Measurements from ENCODE around the gene OSGIN1.

- PRO-cap, result no peak
- RAMPAGE, long total RNA, 4 experiments, result no peak in any of the 4 experiments
These were observed 8.4 kb downstream of the CMIP start for GRCh38 chr16:81452958-81453460.

DNA sequence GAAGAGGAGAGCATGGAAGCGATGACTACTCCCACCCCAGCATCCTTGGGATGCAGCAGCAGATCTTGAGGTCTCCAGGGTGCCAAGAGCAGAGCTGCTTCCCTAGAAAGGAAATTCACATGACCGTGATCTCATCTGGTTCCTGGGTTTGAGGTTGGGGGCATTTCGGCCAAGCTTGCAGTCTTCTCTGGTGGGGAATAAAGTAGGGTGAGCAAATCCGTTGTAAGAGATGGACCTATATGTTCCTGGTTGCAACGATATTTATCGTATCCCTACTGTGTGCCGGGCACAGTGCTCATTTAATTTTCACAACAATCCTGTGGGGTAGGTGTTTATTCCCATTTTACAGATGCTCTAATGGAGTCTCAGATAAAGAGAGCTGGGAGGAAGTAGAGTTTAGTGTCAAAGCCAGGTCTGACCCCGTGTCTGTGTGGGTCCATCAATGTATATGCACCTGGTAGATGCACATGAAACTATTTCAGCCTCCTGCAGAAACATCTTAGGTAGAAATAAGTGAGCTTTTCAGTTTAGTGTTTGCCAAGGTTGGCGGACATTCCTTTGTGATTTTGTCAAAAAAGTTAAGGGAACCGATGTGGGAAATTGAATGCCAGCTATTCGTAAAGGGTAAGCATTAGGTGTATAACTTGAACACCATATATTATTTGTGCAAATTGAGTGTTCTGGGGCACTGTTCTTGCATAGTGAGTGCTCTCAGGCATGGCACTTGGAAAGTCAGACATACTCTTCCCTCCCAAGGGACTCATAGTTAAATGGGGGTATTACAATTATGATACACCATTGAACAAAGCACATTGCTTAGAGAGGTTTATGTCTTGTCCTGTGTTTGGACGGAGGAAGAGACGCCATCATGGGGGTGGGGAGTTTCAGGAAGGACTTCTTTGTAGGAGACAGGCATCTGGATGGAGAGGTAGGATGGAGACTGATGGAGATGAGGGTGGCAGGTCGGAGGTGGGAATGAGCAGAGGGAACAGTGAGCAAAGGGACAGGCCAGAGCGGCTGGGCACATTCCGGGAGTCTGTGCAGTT, 9.7 kb downstream of the CMIP start:
- PRO-cap, result no peak
- RAMPAGE, long total RNA, 4 experiments, result no peak in any of the 4 experiments

- PRO-cap, result no peak
- RAMPAGE, long total RNA, 4 experiments, result no peak in any of the 4 experiments
These were observed 18.6 kb downstream of the CMIP start for GRCh38 chr16:81463196-81463715.

DNA sequence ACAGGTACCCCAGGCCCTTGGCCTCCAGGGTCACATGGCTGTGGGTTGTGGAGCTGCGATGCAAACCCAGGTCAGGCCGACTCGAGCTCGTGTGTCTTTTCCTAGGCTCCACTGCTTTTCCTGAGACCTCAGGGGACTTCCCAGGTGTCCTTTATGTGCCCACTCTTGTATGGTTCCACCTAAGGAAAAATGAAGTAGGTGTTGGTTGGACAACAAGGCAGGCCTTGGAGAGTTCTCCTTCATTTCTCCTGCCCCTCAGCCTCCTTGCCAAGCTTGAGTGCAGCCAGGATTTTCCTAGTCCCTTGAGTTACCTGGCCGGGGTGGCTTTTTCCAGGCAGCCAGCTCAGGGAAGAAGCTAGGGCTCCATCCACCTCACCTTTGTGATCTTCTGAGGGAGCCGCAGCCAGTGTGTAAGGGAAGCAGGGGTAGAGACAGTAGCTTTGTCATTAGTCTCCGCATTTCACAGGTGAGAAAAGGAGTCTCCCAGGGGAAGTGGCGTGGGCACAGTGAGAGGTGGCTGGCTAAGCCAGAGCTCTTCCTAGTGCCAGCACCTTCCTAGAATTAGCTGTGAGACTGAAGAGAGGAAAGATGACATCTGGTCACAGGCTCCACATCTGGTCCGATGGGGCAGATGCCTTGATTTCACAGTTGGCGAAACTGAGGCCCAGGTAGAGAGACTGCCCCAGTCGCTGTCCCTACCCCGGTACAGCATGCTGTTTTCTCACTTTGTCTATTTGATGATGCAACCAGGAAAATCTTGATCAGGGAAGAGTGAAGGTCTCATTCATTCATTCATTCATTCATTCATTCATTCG, 19.3 kb downstream of the CMIP start:
- PRO-cap, result no peak
- RAMPAGE, long total RNA, 4 experiments, result no peak in any of the 4 experiments

- PRO-cap, result no peak
- RAMPAGE, long total RNA, 4 experiments, result no peak in any of the 4 experiments
These were observed 60.4 kb downstream of the CMIP start for GRCh38 chr16:81504979-81505384.

- PRO-cap, result no peak
- RAMPAGE, long total RNA, 4 experiments, result no peak in any of the 4 experiments
These were observed 88.0 kb downstream of the CMIP start for GRCh38 chr16:81532439-81533165.

- PRO-cap, result no peak
- RAMPAGE, long total RNA, 4 experiments, result no peak in any of the 4 experiments
These were observed 145.2 kb downstream of the CMIP start for GRCh38 chr16:81589853-81590212.

DNA sequence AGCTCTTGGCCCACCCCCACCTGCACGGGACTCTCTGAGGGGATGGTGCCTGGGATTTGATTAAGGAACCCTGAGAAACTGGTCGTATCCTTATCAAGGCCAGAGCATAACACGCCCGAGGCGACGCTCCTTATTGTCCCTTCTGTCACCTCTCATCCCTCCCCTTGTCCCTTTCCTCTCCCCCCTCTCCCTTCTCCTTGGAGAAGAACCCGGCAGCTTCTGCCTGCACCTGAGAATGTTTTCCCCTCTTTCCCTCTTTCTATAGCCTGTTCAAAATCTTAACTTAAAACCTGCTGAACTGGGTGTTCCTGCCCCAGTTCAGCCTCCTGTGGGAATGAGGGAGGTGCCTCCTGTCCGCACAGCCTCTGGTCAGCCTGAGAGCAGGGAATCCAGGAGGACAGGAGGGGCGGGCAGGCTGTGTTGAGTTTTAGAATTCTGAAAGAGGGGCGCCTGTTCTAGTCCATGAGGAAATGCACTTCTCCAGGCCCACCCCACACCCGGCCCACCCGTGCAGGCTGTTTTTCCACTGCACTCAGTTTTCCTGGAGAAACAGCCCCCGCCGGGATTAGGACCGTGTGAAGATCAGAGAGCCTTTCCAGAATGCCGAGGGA, 140.6 kb upstream of the PLCG2 start:
- PRO-cap, result no peak
- RAMPAGE, long total RNA, 4 experiments, result no peak in any of the 4 experiments

GRCh38 chr16:81695345-81696132, 83.6 kb upstream of the PLCG2 start:
- PRO-cap, result no peak
- RAMPAGE, long total RNA, 4 experiments, result start-site peak on the plus strand in 1 of 4 experiments, at chr16:81695674-81696083 at its widest, 14 reads per replicate

GRCh38 chr16:81718675-81718982, 60.5 kb upstream of the PLCG2 start:
- PRO-cap, result no peak
- RAMPAGE, long total RNA, 4 experiments, result no peak in any of the 4 experiments

DNA sequence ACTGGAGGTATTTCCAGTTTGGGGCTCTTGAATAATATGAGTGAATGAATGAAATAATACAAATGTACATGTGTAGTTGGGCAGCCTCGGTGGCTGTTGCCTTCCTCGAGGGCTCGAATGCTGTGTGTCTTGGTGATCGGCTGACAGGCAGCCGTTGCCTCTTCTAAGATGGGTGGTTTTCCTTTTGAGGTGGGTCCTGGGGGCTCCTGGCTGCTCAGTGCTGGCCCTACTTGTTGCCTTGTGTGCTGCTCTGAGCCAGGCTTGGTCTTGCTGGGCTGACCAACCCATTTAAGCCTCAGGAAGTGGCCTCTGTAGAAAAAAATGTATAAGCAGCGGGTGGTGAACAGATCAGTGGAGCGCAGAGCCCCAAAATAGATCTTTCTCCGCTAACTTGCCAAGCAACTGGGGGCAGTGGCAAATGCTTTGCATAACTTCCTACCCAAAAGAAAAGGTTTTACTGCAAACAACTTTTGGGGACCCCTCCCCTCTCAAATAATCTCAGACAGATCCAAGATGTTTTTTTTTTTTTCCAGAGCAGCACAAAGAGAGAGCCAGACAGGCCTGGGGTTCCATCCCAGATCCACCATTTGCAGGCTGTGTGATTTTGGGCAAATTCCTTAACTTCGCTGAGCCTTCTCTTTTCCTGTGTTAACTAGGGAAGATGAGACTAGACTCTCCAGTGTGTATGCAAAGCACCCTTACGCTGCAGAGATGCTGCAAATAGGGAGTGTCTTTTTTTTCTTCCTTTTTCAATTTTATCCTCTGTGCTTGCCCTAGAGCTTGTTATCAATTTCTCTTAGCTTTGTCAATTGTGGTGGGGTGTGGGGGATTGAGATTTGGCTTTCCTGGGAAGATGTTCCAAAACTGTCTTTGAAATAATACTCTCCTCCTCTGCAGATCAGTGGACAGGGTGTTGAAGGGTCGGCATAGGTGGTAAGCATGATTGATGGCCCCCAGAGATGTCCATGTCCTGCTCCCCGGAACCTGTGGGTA, 42.6 kb downstream of the PLCG2 start:
- PRO-cap, result no peak
- RAMPAGE, long total RNA, 4 experiments, result no peak in any of the 4 experiments

GRCh38 chr16:81946009-81946594, 65.2 kb downstream of the SDR42E1 start:
- PRO-cap, result no peak
- RAMPAGE, long total RNA, 4 experiments, result no peak in any of the 4 experiments

GRCh38 chr16:82056192-82056622, 21.2 kb downstream of the HSD17B2 start:
- PRO-cap, result no peak
- RAMPAGE, long total RNA, 4 experiments, result no peak in any of the 4 experiments

DNA sequence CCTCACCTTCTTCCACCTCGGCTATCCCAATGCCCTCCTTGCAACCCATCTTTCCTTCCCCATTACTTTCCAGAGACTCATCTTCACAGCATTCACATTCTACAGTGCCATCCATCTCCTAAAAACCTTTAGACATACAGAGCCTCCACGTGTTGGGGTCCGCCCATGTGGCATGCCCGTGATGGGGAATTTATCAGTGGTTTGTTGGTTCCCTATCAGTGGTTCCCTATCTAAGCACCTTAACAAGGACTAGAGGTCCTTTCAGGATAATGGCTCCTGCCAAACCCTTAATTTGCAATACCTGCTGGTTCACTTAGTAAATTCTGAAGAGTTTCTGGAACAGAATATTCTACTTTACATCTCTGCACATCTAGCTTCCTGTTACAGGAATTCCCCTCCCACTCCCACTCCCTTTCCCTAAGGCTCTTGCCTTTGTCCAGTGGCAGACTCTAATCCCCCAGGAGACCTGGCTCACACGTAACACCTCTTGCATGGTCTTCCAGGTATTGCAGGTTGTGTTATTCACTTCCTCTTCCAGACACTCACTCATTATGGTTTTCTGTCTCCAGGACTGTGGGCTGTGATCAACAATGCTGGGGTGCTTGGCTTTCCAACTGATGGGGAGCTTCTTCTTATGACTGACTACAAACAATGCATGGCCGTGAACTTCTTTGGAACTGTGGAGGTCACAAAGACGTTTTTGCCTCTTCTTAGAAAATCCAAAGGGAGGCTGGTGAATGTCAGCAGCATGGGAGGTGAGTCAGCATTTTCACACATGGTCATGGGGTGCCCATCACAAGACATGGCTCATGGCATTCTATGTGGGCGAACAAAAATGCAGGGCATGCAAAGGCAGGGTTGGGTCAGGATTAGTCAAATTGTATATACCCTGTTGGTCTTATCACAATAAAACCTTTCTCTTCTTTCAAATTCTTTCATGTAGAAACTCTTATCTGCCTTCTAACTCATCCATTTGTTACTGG, 35.6 kb downstream of the HSD17B2 start:
- PRO-cap, result no peak
- RAMPAGE, long total RNA, 4 experiments, result no peak in any of the 4 experiments

DNA sequence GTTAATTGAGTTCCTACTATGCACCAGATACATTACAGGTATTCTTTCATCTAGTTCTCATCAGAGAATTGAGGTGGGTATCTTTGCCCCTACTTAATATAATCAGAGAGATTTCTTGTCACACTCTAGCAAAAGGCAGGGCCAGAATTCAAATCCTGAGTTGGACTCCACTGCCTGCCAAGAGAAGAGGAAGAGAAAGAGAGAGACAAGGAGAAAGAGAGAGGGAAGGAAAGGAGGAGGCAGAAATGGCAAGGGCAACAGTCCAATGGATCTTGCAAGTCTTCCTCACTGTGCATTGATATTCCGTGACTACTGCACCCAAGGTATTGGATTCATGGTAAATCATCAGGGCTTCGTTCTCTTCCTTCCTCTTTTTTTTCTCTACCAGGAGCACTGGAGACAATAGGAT, 63.6 kb downstream of the HSD17B2 start:
- PRO-cap, result no peak
- RAMPAGE, long total RNA, 4 experiments, result no peak in any of the 4 experiments

GRCh38 chr16:82139084-82139941, 30.7 kb downstream of the MPHOSPH6 start:
- PRO-cap, result no peak
- RAMPAGE, long total RNA, 4 experiments, result no peak in any of the 4 experiments

DNA sequence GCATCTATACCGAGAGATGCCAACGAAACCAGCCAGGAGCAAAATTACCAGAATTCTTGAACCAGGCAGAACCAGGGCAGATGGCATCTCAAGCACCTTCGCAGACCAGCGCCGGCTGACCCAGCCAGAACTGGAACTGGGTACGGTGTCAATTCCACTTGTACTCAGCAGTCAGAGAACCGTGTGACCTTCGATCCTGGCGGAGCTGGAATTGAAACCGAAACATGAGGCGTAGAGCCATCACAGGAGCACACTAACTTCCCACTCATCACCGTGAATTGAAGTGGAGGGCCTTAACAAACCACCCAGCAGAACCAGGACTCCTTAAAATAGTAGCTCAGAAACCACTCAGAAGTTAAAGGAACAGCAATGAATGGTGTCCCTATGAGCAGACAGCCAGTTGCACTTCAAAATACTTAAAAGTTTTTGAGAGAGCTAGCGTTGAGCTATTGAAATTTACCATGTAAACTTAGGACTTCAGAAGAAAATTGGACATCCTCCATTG, 207.7 kb upstream of the HSBP1 start:
- PRO-cap, result no peak
- RAMPAGE, long total RNA, 4 experiments, result no peak in any of the 4 experiments

- PRO-cap, result no peak
- RAMPAGE, long total RNA, 4 experiments, result no peak in any of the 4 experiments
These were observed 170.7 kb upstream of the HSBP1 start for GRCh38 chr16:83637028-83637502.

GRCh38 chr16:83953005-83954014, at the start of gene OSGIN1:
OSGIN1 (plus strand) TSS chr16:83953240.
- PRO-cap, result unidirectional peak, plus-strand start at chr16:83953240; bidirectional peak, plus-strand start at chr16:83953720, minus-strand start at chr16:83953639
- RAMPAGE, long total RNA, 4 experiments, result start-site peak on the plus strand in 1 of 4 experiments, at chr16:83953226-83953635 at its widest, 16 reads per replicate

- PRO-cap, result no peak
- RAMPAGE, long total RNA, 4 experiments, result no peak in any of the 4 experiments
These were observed 25.3 kb downstream of the MBTPS1 start for GRCh38 chr16:84091372-84091846.